Tongue (tissue), 2 donors: ENCODE results near the genes COL4A1 and RAB20.

DNA sequence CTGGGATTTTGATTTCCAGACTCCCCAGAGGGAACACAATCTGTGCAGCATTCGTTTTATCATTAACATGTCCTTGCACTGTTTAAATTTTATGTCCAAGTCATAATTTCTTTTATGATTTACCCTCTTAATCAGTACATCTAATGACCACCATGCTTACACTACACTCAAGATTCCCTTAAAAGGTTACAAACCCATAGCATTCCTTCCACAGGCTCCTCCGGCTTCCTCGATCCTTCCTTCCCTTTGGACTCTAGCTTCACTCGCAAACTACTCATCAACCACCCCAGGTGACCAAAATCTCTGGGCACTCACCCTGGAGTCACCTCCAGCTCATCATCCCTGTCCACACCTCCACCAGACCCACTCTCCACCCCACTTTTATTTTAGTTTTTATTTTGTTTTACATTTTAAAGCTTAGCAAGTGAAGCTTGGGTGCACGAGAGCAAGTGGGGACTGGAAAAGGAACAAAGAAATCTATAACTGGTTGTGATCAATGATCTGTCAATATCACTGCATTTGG is 16.6 kb downstream of the COL4A1 start:
- RAMPAGE, long total RNA: no peak

DNA sequence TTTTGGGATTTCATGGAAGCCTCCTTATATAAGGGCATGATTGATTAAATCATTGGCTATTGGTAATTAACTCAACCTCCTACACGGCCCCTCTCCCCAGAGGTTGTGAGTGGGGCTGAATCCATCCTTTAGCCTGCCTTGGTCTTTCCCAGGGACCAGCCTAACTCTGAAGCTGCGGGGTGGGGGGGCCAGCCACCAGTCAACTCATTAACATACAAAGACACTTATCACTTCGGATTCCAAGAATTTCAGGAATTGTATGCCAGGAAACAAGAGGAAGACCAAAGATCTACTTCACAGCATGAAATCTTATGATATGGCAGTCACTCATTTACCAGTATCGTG is 9.9 kb downstream of the COL4A1 start:
- RAMPAGE, long total RNA: no peak

DNA sequence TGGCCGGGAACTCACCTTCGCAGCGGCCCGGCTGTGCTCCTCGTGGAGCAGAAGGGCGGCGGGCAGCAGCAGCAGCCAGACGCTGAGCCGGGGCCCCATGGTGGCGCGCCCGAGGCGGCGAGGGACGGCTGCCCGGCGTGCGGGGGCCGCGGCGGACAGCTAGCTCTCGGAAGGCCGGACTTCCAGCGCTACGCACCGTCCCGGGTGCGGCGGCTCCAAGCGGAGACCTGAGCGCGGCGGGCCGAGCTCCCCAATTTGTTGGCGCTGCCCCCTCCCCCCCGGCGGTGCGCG is at the start of gene COL4A1:
TSS of gene COL4A1 (minus strand) at position 229 of the 291 bp plus-strand sequence.
- RAMPAGE, long total RNA: no peak

- RAMPAGE, long total RNA: no peak
Measured at GRCh38 chr13:110308062-110308301, 898 bp downstream of the COL4A2 start.

DNA sequence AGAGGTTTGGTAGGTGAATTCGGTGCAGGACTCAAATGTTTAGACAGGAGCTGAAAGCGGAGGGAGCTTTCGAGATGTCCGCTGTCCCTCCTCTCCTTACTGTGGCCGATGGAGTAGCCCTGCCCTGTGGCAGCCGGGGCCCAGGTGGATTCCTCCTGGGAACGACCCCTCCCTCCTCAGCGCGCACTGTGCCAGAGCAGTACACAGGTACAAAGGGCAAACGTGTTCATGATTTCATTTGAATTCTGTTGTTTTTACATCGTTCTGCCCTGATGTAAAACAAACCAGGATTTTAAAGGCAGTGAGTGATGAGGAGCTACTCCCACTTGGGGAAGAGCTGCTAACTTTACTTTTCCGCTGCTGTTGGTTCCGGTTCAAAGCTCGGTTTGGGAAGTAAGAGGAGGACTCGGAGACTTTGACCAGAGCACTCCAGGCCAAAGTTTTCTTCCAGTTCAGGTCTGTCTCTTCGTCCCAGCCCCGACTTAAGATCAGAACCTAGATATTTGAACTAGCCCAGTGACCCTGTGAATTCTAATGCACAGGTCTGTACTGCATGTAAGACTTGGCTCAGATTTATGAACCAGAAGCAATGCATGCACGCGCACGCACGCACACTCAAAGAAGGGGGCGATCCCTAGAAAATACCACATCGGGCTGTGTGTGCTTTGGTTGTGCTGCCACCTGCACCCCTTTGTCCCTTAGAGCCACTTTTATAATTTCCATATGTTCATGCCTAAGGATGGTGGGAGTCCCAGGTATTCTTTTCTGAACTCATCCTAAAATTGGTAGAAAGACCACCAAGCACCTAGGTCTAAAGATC is 2.0 kb downstream of the COL4A2 start:
- RAMPAGE, long total RNA: no peak

DNA sequence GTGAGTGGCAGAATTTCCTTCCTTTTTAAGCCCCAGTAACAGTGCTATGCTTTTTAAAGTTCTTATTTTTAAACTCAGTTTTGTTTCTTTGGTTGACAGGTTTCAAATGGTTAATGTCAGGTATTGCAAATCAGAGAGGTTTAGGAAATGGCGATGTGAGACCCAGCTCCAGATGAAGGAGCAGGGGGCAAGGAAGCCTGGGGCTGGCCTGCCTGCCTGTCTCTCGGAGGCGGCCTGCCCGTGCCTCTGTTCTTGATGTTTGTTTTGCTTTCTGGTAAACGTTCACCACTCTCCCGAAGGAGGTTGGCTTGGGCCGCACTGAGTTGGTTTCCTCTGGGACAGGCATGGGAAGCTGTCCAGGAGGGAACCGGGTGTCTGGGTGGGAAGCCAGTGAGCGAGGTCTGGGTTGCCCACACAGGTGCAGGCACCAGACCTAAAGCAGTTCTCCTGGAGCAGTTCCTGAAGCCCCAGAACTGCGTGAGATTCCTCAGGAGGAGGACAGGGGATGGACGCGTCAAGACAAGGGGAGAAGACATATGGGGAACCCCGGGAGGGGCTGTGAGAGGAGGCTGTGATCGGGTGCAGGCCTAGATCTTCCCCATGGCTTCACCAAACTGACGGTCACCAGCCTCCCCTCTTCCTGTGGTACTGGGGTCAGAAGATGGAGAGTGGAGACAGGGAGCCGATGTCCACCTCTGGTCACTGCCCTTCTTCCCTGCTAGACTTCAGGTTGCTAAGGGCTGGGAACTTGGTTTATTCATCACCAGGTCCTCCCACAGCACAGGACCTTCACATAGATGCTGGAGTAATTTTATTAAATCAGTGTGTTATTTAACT is 15.1 kb downstream of the COL4A2 start:
- RAMPAGE, long total RNA: no peak

GRCh38 chr13:110328699-110329166 is 21.6 kb downstream of the COL4A2 start:
- RAMPAGE, long total RNA: no peak

GRCh38 chr13:110329551-110330519 is 22.8 kb downstream of the COL4A2 start:
- RAMPAGE, long total RNA: no peak

DNA sequence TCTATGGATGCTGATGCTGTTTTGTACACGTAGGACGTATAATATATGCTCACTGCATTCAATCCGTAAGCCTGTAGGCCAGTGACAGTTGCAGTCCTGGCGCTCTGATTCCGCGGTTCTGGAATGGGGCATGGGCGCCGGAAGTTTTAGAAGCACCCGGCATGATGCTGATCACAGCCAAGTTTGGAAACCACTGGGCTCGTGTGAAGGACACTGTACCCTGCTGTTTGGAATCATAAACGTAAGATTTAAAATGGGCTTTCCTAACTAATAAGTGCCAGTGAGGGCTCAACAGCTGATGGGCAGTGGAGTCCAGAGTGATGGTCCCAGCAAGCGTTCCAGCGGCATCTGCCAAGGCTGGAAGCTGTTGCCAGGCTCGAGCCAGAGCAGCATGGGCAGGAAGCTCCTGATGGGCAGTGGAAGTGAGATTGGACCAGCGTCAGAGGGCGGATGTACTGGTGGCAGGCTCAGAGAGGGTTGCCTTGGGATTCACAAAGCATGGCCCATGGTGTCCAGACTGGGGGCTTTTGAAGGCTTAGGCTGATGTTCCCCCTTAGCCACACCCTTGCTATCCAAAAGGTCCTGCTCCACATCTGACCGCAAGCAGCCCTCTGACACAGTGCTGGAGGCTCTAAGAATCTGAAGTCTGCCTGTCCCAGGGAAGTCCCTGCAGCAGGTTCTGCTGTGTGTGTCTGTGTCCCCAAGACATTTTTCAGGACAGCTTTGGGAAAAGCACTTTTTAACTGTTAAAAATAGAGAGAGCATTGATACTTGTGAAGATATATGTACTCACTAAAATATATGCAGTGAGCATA is 30.2 kb downstream of the COL4A2 start:
- RAMPAGE, long total RNA: no peak

- RAMPAGE, long total RNA: no peak
Measured at GRCh38 chr13:110359934-110360492, 52.9 kb downstream of the COL4A2 start.

GRCh38 chr13:110362981-110363483 is 55.9 kb downstream of the COL4A2 start:
- RAMPAGE, long total RNA: no peak

GRCh38 chr13:110411960-110413092 is 105.2 kb downstream of the COL4A2 start:
- RAMPAGE, long total RNA: no peak

- RAMPAGE, long total RNA: no peak
Measured at GRCh38 chr13:110430192-110430851, 123.2 kb downstream of the COL4A2 start.

DNA sequence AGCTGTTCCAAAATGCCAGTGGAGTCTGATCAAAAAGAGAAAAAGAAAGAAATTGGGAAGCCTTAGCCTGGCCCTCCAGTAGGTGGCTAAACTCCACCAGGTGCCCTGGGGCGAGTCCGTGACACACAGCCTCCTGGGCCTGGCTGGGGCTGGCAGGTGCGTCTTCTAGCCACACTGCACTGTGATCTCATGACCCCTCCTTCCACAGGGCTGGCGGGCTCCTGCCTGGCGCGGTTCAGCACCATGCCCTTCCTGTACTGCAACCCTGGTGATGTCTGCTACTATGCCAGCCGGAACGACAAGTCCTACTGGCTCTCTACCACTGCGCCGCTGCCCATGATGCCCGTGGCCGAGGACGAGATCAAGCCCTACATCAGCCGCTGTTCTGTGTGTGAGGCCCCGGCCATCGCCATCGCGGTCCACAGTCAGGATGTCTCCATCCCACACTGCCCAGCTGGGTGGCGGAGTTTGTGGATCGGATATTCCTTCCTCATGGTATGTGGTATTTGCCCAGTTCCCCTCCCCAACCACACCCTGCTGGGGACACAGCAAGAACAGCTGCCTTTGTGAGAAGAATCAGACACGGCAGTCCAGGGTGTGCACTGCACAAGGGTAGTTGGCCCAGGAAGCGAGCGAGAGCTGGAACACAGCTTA is 53.7 kb downstream of the RAB20 start:
- RAMPAGE, long total RNA: no peak

DNA sequence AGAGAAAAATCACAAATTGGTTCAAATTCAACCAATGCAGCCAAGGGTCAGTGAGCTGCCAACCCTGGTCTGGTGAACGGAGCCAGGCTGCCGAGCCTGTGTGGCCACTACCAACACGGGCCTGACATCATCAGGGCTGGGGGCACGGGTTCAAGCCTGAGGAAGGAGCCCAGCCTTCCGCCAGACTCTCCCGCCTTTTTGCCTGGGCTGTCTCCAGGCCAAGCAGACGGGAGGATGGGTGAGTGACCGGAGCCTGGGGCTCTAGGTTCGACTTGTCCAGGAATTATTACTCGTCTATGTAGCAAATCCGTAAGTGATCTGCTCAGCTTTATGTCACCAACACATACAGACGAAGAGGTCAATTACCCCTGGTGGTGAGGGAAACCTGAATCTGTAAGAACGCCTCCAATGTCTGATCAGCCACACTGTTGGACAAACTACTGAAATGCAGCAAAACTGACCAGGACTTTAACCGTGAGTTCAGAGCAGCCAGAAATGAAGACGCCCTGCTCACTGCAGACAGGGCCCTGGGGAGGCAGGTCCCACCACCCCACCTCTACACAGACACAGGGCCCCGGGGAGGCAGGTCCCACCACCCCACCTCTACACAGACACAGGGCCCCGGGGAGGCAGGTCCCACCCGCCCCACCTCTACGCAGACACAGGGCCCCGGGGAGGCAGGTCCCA is 31.8 kb downstream of the RAB20 start:
- RAMPAGE, long total RNA: no peak

DNA sequence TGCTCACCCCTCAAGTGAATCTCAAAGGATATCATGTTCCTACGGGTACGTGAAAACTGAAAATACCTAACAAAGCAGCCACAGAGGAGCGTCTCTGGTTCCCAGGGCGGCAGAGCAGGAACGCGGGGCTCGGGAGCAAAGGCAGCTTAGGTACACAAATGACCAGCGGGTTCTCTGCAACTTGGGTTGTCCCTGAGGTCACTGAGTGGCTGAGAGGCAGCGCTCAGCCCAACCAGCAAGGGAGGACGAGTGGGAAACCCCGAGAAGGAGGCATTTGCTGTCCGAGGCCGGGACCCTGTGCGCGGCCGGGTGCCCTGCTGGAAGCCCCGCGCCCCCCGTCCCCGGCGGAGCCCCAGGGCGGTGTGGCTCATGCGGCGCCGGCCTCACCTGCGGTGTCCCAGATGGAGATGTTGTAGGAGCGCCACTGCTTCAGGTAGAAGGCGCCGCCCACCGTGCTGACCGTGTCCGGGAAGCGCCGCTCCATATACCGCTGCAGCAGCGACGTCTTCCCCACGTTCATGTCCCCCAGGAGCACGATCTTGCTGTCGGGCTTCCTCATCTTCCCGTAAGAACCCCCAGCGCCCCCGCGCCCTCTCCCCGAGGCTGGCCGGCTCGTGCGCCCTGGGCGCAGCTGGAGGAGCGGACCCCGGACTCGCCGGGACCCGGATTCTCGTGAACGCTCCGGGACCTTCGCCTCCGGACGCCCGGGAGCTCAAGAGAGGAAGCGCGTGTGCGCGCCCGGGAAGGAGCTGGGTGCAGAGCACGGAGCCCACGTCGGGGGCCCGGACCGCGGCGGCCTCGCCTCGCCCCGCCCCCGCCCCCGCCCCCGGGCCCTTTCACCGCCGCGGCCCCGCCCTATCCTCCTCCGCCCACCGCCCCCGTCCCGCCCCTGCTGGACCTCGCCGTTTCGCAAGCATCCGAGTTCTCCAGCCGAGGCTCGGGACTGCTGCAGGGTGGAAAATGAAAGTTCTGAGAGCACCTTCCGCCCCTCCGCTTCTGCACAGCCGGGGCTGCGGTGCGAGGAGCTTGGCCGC is at the start of gene RAB20:
TSS of gene RAB20 (minus strand) at position 762 of the 1,034 bp plus-strand sequence.
- RAMPAGE, long total RNA: no peak

DNA sequence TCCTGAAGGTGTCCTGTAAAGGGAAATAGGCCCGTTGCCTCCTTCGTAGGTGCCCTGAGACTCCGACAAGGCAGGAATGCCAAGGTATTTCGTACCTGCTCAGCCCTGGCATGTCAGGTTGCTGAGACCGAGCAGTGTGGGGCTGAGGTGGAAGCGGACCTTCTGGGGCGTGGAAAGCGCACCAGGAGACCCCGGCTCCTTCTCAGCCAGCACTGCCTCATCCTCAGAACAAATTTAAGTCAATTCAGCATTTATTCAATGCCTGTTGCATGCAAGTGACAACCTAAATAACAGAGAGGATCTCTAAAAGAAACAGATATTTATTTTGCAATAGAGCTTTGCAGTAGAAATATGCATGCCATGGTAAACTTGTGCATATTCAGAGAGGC is 1.3 kb upstream of the RAB20 start:
- RAMPAGE, long total RNA: no peak

DNA sequence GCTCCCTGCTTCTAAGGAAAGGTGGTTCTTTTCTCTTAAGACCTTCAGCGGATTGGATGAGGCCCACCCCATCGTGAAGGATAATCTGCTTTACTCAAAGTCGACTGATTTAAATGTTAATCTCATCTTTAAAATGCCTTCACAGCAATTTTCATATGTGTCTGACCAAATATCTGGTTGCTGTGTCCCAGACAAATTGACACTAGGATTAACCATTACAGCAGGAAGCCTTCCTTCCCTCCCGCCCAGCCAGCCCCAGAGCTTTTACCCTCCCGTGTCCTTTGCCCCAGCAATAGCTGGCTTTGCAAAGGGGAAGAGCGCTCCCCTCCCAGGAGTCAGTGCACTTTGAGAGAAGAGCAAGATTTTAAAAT is 14.9 kb upstream of the NAXD start:
- RAMPAGE, long total RNA: no peak

DNA sequence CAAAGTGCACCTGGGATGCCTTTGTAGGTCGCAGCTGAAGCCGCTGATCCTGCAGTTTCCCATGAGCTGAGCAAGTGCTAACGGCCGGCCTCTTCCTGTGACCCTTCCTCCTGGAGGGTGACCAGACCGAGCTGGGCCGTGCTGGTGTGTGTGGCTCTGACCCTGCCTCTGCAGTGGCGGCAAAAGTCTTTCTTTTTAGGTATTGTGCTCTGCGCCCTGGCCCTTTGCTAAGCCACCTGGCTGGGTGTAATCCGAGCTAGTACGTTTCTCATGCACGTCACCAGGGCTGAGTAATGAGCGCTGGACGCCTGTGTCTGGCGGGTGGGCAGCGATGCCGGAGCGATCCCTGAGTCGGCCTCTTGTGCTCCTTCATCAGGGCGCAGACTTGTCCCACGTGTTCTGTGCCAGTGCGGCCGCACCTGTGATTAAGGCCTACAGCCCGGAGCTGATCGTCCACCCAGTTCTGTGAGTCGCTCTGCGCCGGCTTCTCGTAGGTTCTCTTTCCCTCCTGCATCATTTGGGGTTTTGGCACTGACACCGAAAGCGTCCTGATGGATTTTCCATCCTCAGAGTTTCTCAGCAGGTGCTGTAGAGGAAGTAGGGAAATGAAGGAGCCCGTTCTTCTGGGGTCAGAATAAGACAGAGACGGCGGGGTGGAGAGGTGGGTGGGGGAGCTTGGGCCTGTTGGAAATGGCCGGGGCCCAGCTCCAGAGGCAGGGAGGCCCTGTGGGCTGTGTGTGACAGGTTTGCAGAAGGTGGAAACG is 9.7 kb downstream of the NAXD start:
- RAMPAGE, long total RNA: no peak

- RAMPAGE, long total RNA: no peak
Measured at GRCh38 chr13:110793105-110793550, 79.6 kb downstream of the ING1 start.